ENCODE measurements around a stretch of chr7.

DNA sequence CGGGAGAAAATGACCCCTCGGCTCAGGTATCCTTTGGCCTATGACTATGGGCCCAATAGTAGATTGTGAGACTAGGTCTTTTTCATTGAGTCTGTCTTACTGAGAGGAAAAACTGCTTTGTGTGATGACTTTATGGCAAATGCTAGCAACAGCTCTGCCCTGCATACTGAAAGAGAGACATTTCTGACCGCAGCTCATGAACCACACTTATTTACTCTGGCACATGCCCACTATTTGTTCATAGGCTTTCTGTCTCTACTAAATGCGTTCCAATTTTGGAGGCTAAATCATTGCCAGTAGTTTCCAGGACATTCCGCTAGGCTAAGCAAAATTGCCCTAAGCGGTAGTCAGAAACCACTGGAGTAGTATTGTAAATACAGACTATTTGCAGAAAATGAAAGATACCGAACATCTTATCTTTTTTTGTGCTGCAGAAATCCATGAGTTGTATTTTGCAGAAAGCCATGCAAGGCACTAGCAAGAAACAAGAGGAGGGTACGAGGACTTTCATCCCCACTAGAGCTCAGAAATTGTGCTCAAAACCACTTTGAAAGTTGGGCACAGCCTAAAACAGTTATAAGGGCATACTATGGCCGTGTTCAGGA is 55.5 kb upstream of the DLX6 start:
- PRO-cap, result no peak

DNA sequence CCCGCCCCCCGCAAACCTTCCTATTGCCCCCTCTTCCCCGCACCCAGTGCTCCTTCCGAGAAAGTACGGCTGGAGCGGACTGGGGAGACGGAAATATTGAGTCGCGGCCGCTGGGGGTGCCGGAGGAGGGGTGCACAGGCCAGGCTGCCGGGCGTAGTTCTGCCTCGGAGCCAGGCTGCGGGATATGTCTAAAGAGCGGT is 6.0 kb downstream of the DLX5 start:
- PRO-cap, result no peak

DNA sequence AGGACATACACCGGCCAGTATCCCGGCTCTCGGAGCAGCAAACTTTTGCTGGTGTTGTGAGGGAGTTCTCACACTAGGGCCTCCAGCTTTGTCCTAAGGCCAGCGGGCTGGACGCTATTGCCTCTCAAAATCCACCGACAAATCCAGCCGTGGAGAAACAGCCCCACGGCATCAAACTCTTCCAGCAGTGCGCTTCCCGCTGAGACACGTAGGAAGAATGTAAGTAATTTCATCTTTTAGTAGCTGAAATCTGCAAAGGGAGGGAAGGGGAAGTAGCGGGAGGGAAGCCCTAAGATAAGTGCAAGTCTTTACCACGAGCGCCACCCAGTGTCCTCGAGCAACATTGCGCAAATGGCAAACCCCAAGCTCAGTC is 2.9 kb upstream of the DLX5 start:
- PRO-cap, result no peak

- PRO-cap, result no peak
Measured at GRCh38 chr7:98086211-98086868, 20.3 kb upstream of the LMTK2 start.

DNA sequence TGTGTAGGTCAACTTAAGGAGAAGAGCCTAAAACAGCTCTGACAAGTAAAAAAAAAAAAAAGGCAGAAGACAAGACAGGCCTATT is 293 bp upstream of the LMTK2 start:
- PRO-cap, result no peak

DNA sequence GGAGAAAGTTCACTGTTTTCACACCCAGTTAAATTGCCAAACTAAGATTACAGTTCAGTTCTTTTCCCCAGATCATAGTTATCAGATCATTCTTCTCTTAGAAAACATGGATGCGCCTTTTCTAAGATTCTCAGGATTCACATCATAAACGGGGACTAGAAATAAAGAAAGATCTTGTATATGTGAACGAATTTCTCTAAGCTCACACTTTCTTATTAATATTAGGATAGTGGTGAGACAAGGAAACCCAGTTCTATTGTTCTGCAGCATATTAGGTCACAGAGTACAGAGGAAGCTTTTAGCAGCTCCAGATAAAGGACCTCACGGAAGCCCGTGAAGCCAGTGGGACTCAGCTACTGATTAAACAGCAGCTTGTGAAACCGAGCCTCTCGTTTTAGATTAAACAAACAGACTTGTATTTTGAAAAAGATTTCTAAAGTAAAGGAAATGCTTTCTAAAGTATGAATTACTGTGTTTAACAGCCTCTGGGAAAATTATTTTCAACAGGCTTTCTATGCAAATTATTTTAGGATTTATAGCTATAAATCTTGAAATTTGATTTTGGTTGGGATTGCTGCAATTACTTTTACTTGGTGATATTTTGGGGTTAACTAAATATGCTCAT is 3.9 kb downstream of the LMTK2 start:
- PRO-cap, result no peak

GRCh38 chr7:98372861-98373377 is 28.0 kb downstream of the BAIAP2L1 start:
- PRO-cap, result no peak

DNA sequence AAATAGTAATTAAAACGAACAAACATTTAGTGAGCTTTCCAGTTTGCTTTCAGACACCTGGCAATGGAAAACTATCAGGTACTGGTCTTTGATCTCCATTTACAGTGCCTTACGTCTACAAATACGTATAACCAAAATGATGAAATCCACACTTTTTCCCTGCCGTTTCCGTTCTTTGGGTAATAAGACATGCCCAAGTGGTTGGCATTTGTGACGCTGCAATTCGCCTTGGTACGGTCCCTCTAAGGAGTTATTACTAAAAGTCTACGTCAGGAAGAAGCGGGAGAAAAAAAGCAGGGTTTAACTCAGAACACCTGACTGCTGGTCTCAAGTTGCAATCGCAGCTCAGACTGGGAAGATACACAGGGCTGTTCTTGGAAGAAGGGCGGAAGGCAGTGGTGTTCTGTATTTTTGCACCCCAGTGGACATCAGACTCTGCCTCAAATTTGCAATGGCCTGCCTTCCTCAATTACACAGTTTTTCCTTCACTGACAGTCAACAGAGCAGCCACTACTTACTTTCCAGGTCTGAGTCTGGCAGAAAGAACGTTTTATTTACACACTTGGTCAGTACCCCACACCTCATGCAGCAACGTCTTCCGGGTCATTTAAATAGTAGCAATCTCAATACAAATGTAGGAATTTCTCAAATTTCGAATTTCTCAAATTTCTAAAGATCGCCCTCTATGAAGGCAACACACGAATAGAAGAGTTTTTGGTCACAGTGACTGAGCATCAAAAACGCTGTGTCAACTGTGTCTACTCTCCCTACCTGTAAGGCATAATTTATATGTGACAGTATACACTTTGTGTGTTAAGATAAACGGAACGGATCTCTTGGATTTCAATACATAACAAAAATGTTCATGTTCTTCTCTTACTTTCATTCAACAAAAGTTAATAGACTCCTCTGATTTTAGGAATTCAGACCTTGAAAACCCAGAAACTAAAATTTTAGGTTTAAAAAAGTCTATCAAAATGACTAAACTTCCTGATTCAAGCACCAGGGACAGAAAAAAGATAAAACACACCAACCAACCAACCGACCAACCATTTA is 2.1 kb downstream of the BAIAP2L1 start:
- PRO-cap, result no peak

DNA sequence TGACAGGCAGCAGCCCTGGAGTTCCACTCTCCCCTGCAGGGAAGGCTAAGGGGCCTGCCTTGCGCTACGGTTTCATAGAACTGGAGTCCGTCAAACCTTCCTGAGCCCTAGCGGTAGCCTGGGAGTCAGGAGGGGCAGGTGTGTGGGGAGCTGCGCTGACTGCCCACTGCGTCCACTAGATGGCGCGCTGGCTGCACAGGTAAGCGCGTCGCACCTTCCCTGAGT is 20.0 kb upstream of the BAIAP2L1 start:
- PRO-cap, result no peak

GRCh38 chr7:98771965-98772577 is 97.7 kb downstream of the TMEM130 start:
- PRO-cap, result no peak

- PRO-cap, result no peak
Measured at GRCh38 chr7:98949269-98950131, 71.2 kb downstream of the TRRAP start.

- PRO-cap, result no peak
Measured at GRCh38 chr7:99032718-99033657, 110.9 kb downstream of the SMURF1 start.

DNA sequence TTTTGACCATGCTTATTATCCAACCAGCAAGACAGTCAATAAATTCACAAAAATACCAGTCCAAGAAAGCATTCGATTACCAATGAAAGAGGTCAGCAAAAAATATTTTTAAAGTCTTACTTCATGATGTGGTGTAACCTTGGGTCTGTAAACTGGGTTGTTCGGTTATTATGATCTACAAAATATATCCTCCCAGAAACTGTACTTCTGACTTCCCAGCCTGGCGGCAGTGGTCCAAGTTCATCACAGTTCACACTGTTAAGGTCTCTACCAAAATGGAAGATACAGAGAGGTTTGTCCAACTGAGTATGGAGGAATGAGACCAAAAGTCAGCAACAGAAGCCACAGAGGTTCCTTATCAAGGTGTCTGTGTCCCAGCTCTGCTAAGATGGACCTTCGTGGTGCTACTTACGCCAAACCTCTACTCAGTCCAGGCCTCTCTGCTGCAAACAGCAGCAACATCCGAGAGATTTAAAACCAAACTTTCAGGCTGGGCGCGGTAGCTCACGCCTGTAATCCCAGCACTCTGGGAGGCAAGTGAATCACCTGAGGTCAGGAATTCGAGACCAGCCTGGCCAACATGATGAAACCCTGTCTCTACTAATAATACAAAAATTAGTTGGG is 94.4 kb downstream of the SMURF1 start:
- PRO-cap, result no peak

GRCh38 chr7:99103731-99104327 is 40.1 kb downstream of the SMURF1 start:
- PRO-cap, result no peak

DNA sequence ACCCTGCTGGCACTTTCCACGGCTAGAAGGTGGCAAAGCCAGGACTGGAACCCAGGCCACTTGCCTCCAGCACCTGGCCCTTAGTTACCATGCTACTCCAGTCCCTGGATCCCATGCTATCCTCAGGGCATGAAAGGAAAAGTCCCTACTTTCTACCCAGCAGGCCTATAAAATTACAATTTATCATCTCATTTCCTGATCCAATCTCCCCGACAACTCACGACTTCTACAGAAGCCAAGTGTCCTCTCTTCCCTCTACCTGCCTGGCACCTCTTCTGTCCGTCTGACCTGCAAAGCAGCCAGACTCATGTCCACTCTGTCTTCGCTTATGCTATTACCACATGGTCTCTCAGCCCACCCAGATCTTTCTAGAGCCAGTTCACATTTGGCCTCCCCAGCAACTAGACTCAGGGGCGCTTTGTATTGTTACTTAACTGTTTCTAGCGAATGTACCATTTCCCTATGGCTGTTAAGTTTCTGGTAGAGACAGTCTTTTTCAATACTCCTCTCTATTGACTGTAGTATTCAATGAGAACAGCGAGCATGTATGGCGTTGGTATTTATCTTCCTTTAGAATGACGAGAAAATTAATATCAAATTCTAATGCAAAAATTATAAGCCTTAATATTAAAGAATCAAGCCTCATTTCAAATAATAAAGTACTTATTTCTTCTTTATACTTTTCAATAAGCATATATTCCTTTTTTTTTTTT is 18.1 kb downstream of the SMURF1 start:
- PRO-cap, result no peak

DNA sequence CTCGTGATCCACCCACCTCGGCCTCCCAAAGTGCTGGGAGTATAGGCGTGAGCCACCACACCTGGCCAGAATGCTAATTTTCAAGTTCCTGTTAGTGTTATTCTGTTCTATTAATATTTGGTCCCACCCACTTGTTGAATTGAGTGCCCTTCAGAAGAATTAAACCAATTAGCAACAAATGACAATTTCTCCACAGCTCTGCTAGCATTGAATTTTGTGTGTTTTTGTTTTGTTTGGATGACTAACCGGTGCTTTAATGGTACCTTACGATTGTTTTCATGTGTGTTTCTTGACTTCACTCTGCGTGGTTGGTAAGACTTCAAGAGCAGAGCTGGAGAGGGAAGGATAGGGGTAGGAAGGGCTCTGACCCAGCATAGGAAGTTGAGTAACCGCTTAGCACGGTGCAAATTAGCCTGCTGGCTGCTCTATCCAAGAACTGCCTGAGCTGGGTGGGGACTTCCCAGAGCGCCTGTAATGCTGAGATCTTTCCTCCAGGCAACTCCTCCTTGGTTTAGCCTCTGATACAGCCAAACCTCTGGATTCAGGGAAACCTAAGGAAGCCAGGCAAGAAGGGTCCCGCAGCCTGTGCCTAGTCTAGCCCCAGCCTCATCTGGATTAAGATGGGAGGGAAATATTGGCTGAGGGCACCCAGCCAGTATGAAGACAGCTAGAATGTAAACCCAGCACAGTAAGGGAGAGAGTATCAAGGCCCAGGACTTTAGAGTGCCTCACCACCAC is 4.6 kb downstream of the ARPC1B start:
- PRO-cap, result no peak

- PRO-cap, result no peak
Measured at GRCh38 chr7:99490592-99491634, 9.2 kb downstream of the ZNF394 start.

- PRO-cap, result no peak
Measured at GRCh38 chr7:99562636-99563351, 4.4 kb downstream of the ZNF655 start.

- PRO-cap, result no peak
Measured at GRCh38 chr7:99623336-99624215, 6.8 kb downstream of the ZSCAN25 start.

GRCh38 chr7:99653567-99654217 is 26.1 kb downstream of the CYP3A5 start:
- PRO-cap, result no peak

Measured in mesenteric fat pad (tissue), 1 donor.